Thoracic aorta (tissue), 1 donor: ENCODE measurements around a stretch of chr6.

- RAMPAGE, long total RNA = no peak
Measured at GRCh38 chr6:161068978-161070053, 77.7 kb downstream of the MAP3K4 start.

GRCh38 chr6:161072657-161073638, 81.4 kb downstream of the MAP3K4 start:
- RAMPAGE, long total RNA = no peak

DNA sequence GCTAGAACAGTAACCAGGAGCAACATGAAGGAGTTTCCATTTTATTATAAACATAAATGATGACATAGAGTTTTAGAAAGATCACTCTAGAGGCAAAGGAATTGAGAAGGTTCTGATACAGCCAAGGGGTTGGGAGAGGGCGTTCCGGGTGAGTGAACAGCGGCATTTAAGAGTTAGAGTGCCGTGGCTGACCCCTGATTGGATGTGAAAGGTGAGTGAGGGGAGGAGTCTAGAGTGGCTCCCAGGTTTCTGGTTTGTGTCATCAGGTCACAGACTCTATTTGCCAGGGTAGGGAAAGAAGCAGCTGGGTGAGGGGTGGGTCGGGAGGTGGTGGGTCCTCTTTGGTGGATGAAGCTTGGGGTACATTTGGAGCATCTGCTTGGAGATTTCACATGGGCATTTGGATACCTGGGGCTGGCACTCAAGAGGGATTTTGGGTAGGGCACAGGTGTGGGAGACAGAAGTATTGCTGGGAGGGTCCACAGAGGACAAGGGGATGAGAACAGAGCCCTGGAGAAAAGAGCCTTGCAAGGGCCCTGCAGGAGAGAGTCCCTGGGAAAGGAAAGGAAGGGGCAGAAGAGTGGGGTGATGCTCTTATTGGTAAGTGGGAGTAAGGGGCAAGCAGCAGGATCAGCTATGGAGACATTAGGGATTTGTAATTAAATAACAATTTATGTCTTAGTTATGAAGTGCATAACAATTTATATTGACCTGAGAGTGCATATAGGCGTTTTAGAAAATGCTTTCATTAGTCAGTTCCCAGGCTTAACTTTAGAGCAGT, 124.5 kb downstream of the MAP3K4 start:
- RAMPAGE, long total RNA = no peak

DNA sequence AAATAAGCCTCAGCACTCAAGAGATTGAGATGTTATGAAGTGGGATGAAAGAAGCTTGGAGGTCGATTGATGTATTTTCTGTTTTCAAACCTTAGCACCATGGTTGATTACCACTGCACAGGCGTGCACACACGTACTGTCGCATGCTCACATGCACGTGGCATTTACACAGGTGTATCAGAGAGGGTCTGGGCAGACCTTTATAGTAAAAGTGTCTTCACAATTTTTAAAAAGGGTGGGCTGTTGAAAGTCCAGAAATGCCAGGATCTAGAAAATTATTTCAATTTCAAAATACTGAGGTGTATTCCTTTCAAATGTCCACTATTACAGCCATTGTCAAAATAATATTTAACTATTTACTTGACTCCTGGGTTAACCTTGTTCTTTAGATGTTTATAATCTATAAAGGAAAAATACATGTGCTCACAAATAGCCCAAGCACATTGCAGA, 749 bp upstream of the AGPAT4 start:
- RAMPAGE, long total RNA = no peak

- RAMPAGE, long total RNA = no peak
Measured at GRCh38 chr6:162186989-162187704, 540.4 kb downstream of the PRKN start.

- RAMPAGE, long total RNA = no peak
Measured at GRCh38 chr6:162187705-162188057, 539.9 kb downstream of the PRKN start.

DNA sequence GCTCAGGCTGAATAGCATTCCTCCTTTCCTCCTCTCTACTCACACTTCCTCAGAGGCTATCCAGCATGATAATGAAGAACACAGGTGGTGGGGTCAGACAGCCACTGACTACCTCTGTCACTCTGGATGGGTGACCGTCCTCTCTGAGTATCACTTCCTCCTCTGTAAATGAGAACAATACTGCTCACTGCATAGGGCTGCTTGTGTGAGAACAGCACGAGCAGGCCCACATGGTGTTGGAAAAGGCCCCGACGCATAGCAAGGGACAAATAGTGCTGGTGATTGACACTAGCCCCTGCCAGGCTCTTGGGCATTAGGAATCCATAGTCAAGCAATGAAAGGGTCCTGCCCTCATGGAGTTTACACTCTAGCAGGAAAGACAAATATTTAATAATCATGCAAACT, 239.1 kb downstream of the PRKN start:
- RAMPAGE, long total RNA = no peak

- RAMPAGE, long total RNA = no peak
Measured at GRCh38 chr6:162681279-162681966, 46.1 kb downstream of the PRKN start.

DNA sequence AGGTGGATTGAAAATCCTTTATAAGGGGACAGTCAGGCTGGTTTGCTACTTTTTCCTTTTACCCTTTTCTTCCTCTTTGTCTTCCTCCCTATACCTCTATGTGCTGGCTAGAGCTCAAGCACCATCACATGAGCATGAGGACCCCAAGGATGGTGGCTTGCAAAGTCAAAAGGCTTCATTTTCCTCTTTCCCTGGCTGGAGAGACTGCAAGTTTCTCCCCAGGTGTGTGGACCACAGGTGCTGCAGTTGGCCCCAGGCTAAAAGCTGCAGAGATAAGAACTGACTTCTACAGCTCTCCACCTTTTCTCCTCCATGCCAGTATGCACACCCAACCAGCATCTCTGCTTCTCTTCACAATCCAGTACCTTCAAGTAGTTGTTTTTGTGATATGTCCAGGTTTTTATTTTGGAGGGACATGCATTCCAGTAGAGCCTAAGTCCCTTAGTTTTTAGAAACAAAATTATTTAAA, 29.2 kb downstream of the PRKN start:
- RAMPAGE, long total RNA = no peak

DNA sequence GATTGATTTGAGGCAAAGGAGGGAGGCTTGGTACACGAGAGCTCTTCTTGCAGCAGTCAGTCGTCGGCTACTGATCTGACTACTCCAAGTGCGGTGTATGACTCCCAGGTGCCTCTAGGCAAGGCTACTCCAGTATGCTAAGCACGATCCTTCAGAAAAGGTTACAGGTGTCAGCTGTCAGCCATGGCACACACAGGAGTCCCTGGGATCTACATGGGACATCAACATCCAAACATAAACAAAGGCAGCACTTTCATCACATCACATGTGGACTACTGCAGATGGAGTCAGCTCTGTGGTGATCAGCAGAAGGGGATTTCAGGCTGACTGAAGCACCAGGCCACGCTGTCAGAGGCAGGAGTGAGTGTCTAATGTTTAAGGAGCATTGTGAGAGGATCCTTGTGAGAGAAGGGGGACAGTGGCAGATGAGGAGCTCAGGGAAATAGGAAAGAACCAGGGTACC, 32.3 kb downstream of the PACRG start:
- RAMPAGE, long total RNA = no peak

DNA sequence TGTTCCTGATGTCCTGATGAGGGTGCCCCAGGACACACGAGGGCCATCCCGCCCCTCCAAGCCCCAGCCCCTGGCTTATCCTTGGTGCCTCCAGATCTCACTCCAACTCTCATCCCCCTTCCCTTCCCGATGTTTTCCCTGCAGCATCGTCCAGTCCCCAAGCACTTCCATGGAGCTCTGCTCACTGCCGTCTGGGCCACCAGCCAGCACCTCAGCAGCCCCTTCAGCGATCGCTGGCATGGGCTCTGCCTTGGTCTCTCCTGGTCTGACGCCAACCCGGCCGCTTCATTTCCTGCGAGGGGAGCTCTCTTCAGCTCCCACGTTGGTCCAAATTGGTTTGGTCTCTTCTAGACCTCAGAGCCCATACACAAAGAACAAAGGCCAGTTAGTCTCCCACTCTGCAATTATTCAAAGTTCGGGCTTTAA, 154.5 kb upstream of the QKI start:
- RAMPAGE, long total RNA = no peak

DNA sequence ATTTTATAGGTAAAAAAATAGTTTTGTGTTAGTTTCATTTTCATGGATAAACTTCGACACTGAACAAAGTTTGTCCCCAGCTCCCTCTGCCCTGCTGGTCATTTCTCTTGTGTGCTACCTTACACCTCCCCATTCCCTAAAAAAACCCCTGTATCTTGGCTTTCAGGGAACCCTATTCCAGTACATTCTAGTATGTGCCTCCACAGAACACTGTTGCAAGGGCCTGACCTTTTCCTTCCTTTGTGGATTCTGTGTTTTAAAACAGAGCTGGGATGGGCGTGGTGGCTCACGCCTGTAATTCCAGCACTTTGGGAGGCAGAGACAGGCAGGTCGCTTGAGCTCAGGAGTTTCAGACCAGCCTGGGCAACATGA, 20.6 kb upstream of the QKI start:
- RAMPAGE, long total RNA = no peak

GRCh38 chr6:163461514-163461996, 47.0 kb downstream of the QKI start:
- RAMPAGE, long total RNA = no peak

DNA sequence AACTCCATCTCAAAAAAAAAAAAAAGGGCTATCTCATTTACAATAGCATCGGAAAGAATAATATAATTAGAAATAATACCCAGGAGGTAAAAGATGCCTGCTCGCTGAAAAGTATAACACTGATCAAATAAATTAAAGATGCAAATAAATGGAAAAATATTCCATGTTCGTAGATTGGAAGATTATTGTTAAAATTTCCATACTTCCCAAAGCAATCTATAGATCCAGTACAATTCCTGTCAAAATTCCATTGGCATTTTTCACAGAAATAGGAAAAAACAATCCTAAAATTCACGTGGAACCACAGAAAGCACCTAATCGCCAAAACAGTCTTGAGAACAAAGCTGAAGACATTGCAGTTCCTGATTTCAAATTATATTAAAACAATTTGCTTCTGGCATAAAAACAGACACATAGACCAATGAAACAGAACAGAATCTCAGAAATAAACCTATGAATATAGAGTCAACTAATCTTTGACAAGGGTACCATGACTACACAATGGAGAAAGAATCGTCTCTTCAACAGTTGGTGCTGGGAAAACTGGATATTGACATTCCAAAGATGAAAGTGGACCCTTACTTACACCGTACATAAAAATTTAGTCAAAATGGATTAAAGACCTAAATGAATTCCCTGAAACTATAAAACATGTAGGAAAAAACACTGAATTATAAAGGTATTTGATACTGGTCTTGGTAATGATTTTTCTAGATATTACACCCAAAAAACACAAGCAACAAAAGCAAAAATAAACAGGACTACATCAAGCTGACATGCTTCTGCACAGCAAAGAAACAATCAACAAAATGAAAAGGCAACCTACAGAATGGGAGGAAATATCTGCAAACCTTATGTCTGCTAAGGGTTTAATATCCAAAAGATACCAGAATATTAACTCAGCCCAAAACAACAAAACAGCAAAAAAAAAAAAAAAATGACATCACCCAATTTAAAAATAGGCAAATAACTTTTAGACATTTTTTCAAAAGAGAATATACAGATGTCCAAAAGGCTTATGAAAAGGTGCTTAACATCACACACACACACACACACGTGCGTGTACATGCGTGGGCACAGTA, 51.9 kb downstream of the QKI start:
- RAMPAGE, long total RNA = no peak

DNA sequence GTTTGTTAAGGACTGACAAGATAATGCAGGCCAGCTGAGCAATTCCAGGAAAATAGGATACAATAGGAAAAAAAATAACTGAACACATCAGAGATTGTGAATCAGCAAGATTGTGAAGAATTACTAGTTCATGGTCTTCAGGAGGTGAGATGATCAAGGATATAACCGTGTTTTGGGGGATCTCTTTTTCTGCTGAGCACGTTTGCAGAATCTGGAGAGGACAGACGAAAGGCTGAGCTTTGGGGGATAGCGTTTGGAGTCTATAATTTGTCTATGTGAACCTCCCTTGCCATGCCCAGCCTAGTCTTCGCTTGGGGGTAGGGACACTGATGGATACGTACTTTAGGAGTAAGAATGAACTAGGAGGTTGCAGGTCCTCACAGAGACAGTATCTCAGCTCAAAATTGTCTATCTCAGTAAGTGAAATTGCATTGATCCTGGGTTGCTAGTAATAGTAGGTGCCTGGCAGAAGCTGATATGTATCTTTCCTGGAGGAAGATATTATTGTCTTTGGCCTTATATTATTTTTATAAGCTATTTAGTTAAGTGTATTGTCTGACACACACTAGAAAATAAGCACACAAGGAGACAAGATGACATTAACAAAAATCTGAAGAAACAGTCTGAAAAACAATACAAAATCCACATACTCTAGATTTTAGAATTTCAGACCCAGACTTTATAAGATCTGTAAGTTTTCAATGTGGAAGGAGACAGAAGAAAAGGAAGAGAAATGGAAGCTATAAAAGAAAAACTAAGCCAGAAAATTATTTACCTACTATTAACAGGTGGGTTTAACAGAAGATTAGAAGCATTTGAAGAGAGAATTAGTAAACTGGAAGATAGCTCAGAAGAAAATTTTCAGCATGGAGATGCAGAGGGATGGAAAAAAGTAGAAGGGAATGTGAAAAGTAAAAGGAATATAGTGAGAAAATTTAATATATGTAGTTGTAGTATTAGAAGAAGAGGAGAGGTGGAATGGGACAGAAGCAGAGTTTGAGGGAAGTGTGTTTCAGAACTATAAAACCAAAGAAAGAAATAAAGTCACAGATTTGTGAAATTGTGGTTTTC, 55.8 kb downstream of the QKI start:
- RAMPAGE, long total RNA = no peak

DNA sequence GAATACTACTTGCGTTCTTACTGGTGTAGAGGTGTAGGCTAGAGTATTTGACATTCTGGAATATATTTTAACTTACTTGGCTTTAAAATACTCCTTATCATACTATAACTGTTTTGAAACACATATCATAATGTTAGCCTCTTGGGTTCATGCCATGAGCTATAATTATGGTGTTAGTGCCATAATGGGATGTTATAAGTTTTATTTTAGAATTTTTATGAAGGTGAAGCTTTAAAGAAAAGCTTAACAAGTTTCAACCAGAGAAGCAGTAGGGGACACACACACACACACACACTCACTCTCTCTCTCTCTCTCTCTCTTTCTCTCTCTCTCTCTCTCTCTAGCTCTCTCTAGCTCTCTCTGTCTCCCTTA, 102.2 kb downstream of the QKI start:
- RAMPAGE, long total RNA = no peak

GRCh38 chr6:163539115-163539520, 124.6 kb downstream of the QKI start:
- RAMPAGE, long total RNA = no peak

- RAMPAGE, long total RNA = no peak
Measured at GRCh38 chr6:163570697-163571321, 156.3 kb downstream of the QKI start.

DNA sequence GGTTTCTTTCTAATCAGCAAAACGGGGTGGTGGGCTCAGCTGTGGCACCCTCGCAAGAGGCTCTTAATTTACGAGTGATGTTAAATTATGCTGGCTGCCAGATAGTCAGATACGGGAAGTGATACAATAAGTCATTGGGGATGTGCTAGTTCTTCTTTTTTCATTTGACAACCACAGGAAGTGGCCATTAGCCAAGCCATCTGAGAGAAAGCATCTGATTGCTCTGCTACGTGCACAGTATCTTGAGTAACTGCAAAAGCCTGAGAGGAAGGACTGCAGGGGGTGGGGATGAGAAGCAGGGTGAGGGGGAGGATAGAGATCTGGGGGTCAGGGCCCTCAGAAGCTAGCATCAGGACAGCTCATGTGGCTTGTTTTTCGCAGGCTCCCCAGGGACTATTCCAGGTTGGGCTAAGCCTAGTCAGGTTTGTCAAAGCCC, 253.2 kb downstream of the QKI start:
- RAMPAGE, long total RNA = no peak

DNA sequence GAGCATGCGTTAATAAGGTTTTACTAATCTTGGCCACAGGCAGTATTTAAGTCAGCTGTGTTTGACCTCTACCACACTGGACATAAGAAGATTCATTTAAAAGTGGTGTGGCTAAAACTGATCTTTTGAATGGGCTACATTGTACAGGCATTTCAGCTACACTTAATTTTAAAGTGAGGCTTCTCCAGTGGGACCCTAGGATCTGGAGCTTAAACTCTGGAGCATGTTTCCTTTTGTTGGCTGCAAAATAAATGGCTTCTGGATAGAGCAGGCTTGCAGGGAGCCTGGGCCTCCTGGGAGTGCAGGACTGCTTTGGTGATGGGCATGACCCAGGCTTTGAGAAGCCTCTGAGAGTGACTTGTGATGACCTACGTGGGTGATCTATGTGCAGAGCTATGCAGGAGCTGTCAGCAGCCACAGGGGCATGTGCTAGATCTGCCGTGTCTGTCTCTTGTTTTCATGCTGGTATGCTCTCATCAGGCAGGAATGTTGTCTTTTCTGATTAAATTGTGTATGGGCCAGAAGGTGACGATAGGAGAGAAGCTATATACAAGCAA, 331.2 kb downstream of the QKI start:
- RAMPAGE, long total RNA = no peak